Kidney epithelial cell (primary cell): ENCODE measurements around the genes DCD, OR6C4, SUOX and COQ10A.

DNA sequence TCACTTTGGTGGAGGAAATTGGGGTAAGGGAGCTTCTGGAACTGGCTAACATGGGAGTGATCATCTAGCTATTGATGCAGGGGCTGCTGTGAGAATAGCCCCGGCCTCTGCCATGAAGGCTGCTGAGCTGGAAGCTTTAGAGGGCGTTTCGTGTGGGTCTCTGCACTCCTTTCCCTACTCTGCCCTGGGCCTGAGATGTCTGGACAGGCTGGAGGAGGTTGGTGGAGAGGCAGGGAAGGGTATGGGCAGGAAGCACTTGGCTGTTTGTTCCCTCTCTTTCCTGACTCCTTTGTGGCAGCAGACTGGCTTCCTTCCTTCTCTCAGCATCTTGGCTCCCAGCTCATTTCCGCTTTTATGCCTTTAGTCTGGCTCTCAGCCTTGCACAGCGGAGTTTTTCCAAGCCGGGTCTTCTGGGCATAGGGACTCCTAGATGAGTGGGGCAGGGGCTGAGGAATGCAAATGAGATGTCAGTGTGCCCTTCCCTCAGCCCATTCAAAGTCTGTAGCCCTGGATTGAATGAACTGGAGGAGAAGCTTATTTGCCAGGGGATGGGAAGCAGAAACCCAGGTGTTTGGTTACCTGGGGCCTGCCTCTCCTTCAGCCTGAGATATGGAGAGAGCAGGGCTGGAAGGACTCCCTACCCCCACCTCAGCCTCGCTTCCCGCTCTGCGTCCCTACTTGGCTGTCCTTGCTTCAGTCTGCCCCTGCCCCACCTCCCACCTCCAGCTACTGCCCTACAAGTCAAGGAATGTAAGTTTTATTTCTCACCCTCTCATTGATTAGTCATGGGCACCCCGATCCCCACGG is 9.0 kb upstream of the ITGA5 start:
- RAMPAGE, long total RNA, result no peak
- RRBS, result no CpG with 5 or more reads among the region's 11 CpGs

GRCh38 chr12:54648247-54648446 is at the start of gene DCD:
TSS of gene DCD (minus strand) at chr12:54648365.
- RAMPAGE, long total RNA, result no peak

DNA sequence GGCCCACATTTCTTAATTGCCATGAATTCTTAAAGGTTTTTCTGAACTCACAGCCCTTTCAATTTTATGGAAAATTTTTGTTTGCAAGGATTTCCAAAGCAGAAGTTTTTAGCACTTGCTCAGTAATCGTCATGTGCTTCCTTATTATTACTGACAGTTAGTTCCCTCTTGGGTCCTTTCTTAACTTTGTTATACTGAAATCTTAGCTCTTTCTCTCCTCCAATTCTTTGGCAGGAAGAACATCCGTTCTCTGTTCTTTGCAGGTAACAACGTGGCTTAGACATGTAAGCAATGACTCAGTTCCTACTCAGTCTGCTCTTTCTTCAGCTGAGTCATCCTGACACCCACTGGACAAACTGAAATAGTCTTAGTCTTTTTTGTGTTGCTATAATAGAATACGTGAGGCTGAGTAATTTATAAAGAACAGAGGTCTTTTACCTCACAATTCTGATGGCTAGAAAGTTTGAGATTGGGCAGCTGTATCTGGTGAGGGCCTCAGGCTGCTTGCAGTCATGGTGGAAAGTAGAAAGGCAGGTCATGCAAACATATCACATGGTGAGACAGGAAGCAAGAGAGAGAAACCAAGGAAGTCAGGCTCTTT is 49.3 kb downstream of the TESPA1 start:
- RAMPAGE, long total RNA, result no peak
- RRBS, result no CpG with 5 or more reads among the region's 4 CpGs

DNA sequence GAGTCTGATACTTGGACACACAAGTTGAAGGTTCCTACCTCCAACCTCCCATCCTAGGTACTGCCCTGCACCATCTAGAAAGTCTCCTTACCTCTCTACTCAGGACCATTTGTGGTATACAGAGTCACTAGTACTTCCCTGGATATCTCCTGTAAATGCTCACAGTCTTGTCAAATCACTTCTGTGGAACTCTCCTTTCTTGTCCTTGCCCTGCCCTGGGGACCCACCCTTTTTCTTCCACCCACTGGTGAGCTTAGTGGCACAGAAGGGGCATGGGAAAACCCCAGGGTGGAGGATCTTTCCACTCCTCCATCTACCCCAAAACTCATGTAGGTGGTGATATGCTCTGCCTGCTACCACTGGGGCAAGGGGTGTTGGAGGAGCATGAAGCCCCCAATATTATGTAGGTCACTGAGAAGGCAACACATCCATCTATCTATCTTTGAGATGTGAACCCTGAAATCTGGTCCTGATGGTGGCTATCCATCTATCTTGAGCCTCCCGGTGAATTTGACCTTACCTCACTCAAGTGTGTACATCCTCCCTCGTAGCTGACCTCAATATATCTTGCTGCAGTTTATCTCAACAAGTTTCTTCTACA is 988 bp downstream of the TESPA1 start:
- RAMPAGE, long total RNA, result no peak
- RRBS, result no CpG with 5 or more reads among the region's 2 CpGs

DNA sequence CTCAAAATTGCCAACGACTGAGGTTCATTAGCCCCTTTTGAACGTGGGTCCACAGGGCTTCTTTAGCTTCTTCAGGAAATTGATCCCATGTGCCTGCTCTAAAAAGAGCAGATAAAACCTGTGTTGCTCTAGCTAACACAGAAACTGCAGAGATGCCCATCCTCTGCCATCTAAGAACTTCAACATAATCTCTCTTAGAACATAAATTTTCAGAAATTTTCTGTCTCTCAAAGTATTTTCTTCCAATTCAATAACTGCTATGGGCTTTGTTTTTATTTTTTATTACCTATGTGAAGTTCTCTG is at the start of gene OR6C4:
Gene OR6C4 (plus strand): TSS at position 151 of the 303 bp plus-strand sequence.
- RAMPAGE, long total RNA, result no peak
- RRBS, result no CpG with 5 or more reads among the region's 2 CpGs

DNA sequence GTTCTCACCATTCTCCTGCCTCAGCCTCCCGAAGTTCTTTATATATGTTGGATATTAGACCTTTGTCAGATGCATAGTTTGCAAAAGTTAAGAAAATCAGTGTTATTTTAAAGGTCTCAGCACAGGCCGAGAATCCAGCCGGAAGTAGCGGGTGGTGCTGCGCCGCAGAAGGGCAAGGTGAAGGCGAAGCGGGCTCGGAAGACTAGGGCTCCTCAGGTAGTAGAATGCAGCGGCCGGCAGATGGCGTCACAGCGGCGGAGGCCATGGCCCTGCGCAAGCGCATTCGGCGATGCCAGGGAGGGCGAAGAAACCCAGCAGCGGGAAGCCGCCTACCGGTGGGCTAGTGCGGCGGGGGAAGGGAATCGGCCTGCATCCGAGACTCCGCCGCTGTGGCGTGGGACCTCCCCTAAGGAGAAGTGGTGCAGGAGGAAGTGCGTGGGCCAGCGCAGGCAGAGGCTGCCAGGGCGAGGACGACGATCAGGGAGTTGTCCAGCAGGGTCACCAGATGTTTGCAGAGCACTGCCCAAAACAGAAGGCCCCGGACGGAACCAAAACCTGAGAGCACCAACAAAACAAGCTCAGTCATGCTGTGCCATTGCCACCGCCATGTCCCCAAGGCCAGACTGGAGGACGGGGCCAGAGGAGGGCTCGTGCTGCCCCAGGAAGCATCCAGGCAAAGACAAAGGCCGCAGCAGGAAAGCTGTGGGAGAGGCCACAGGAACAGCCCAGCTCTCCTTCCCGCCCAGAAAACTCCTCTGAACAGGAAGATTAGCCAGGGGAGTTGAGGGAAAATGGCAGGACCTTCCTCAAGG is 9.6 kb downstream of the OR10P1 start:
- RAMPAGE, long total RNA, result no peak
- RRBS, result 9% methylated on average over 9 of the region's 41 CpGs

GRCh38 chr12:55658268-55658992 is 21.7 kb downstream of the OR10P1 start:
- RAMPAGE, long total RNA, result no peak
- RRBS, result no CpG with 5 or more reads among the region's 4 CpGs

GRCh38 chr12:55659360-55659837 is 22.1 kb upstream of the METTL7B start:
- RAMPAGE, long total RNA, result no peak
- RRBS, result no CpG with 5 or more reads among the region's 9 CpGs

DNA sequence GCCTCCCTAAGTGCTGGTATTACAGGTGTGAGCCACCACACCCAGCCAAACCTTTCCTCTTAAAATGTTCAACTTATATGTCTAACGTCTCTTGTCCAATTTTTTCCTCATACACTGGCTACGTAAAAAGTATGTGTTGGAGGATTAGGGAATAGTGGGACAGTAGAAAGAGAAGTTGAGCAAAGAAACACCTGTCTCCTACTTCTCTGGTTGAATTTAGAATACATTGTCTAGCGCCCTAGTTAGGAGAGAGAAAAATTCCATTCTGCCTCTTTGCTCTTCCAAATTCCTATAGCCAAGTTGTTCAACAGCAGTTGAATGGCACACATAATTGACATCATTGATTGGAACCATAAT is 34.7 kb downstream of the GDF11 start:
- RAMPAGE, long total RNA, result no peak
- RRBS, result no CpG with 5 or more reads among the region's 3 CpGs

GRCh38 chr12:55996976-55998048 is at the start of gene SUOX:
TSS of gene SUOX (plus strand) at chr12:55997276.
- RAMPAGE, long total RNA, result start-site peak on the plus strand at chr12:55997274-55997330, 258 and 92 reads in 2 replicates
- RRBS, result 2% methylated on average over 8 of the region's 25 CpGs

- RAMPAGE, long total RNA, result no peak
- RRBS, result no CpG with 5 or more reads among the region's 6 CpGs
These were observed 2.9 kb downstream of the ERBB3 start for GRCh38 chr12:56082527-56083580.

DNA sequence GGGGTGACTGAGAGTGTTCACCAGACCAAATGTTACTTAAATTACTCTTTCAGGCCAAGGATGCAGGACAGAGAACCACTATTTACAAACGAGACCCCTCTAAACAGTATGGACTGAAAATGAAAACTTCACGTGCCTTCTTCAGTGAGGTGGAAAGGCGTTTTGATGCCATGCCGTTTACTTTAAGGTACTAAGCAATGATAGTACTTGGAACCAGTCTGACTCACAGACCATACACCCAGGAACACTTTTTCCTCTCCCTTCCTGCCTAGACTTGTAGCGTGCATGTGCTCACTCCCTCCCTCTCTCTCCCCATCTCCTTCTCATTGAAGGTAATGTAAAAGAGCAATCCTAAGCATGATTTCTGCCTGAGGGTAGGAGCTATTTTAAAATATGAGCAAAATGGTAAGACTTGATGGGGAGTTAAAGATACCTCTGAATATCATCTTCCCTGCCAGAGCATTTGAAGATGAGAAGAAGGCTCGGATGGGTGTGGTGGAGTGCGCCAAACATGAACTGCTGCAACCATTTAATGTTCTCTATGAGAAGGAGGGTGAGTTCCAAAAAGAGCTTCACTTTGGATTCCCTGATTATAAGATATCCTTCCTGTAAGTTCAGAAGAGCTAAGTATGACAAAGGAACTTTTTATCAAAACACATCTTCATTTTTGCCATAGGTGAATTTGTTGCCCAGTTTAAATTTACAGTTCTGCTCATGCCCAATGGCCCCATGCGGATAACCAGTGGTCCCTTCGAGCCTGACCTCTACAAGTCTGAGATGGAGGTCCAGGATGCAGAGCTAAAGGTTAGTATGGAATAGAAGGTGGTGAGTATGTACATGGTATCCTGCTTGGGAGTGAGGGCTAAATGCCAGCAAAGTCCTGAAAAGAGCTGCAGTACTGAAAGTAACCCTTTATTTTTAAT is 5.7 kb upstream of the RPL41 start:
- RAMPAGE, long total RNA, result no peak
- RRBS, result no CpG with 5 or more reads among the region's 9 CpGs

GRCh38 chr12:56126668-56127378 is 1.2 kb upstream of the ESYT1 start:
- RAMPAGE, long total RNA, result no peak
- RRBS, result no CpG with 5 or more reads among the region's 3 CpGs

- RAMPAGE, long total RNA, result no peak
- RRBS, result no CpG with 5 or more reads among the region's 15 CpGs
These were observed 8.4 kb upstream of the MYL6B start for GRCh38 chr12:56143602-56144849.

- RAMPAGE, long total RNA, result no peak
- RRBS, result no CpG with 5 or more reads among the region's 2 CpGs
These were observed 2.0 kb downstream of the MYL6B start for GRCh38 chr12:56154153-56154935.

DNA sequence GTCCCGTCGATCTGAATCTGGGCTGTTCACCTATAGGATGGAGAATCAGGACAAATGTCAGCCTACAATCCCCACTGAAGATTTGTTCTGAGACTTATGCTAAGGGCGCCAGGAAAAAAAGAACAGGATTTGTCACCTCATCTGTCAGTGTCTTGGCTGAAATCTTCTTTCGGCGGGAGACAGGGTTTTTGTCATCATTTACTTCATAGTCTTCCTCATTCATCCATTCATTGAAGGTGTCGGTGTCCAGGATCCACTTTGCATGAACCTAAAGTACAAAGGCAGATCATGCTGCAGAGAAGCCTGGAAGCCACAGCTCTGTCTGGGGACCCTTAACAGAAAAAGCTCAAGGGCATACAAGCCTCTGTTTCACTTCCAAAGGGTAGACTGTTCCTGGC is 7.7 kb downstream of the SMARCC2 start:
- RAMPAGE, long total RNA, result no peak
- RRBS, result no CpG with 5 or more reads among the region's 6 CpGs

- RAMPAGE, long total RNA, result no peak
- RRBS, result 1% methylated on average over 8 of the region's 20 CpGs
These were observed 712 bp downstream of the SMARCC2 start for GRCh38 chr12:56188508-56189033.

- RAMPAGE, long total RNA, result no peak
- RRBS, result no CpG with 5 or more reads among the region's 10 CpGs
These were observed 13.8 kb downstream of the RNF41 start for GRCh38 chr12:56207674-56208568.

DNA sequence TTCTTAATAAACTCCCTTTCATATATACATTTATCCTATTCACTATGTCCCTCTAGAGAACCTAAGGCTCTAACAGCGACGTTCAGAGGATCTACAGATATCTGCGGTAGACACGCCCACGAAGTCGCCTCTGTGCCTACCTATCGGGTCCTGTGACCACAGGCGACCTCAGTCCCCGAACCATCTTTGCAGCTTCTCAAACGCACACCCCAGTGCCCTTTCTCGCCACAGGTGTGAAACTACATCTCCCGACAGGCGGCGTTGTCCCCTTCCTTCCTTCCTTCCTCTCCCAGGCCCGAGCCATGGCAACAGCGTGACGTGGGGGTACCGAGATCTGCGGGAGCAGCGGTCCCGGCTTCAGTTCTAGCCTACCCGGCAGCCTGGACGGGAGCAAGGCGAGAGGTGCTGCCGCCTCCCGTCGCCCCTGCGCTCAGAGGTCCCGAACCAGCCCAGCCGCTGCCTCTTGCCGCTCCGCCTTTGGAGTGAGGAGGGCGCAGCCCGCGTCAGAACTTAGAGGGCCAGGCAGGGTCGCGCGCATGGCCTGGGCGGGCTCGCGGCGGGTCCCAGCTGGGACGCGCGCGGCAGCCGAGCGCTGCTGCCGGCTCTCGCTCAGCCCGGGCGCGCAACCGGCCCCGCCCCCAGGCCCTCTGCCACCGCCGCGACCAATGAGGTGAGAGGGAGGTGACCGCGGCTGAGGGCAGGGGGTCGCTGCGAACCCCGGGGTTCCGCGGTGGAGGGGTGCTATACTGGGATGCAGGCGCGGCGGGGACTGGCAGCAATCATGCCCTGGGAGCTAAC is at the start of gene COQ10A:
Gene COQ10A (plus strand): TSS at position 360 of the 798 bp plus-strand sequence.
- RAMPAGE, long total RNA, result no peak
- RRBS, result 0% methylated on average over 10 of the region's 68 CpGs

GRCh38 chr12:56300839-56301495 is 837 bp upstream of the CS start:
- RAMPAGE, long total RNA, result no peak
- RRBS, result no CpG with 5 or more reads among the region's 15 CpGs